ENCODE measurements around the gene GTDC1.

GRCh38 chr2:139697579-139697937 lies 917.4 kb upstream of the NXPH2 start:
- RRBS: no CpG with 5 or more reads among the region's 4 CpGs

DNA sequence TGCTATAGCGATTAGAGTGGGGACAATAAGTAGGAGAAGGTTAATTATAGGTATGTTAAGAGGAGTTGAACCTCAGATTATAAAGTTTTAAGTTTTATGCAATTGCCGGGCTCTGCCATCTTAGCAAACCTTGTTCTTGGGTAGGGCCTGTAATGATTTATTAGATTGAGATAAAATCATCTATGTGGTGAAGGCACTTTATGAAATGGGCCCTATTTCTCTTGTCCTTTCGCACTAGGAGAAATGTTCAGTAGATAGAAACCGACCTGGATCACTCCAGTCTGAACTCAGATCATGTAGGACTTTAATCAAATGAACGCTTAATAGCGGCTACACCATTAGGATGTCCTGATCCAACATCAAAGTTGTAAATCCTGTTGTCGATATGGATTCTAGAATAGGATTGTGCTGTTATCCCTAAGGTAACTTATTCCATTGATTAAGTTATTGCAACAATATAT lies 1441.3 kb upstream of the NXPH2 start:
- RRBS: no CpG with 5 or more reads among the region's 7 CpGs

DNA sequence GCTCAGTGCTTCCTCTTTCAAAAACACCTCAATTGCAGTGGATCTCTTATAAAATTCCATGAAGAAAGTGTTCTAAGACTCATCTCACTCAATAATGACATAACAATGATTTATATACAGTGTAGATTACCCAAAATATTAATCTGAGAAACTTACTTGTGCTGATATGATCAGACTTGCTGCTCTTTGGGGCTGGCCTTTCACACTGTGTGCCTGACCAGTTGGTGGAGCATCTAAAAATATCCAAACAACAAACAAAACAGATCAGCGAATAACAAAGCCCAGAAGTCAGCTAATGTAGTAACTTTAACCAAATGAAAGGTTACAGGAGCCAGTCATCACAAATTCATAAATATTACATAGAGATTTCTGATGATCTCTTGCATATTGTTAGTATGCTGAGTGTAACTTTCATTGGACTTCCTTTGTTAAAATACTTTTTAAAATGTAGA lies 1466.8 kb upstream of the NXPH2 start:
- RRBS: no CpG with 5 or more reads among the region's 1 CpG

GRCh38 chr2:142873232-142873739 lies 4.2 kb upstream of the KYNU start:
- RRBS: no CpG with 5 or more reads among the region's 3 CpGs

- RRBS: no CpG with 5 or more reads among the region's 5 CpGs
Observed at GRCh38 chr2:142873740-142874995, 3.3 kb upstream of the KYNU start.

DNA sequence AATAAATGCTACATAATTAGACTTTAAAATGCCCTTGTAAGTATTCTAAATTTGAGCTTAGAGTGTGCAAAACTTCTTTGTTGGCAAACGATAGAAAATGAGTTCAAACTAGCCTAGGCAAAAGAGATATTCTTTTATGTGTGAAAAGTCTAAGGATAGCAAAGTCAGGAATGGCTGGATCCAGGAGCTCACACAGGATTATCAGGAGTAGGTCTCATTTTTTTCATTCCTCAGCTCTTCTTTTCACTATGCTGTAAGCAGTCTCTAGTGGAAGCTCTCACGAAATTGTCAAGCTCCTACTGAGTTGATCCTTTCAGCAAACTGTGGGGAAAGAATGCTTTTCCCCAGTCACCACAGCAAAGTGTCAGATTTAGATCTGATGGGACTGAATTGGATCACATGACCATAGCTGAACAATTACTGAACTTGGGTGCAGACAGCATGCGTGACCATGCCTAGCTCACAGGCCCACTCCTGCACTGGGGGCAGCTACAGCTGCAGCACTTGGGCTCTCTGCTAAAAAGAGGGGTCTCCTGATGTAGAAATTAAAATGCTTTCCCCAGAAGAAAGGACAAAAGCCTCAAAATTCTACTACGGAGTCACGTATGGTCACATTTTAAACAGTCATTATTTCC lies 3.1 kb downstream of the ARHGAP15 start:
- RRBS: no CpG with 5 or more reads among the region's 5 CpGs

GRCh38 chr2:143901063-143901649 lies 431.2 kb downstream of the GTDC1 start:
- RRBS: no CpG with 5 or more reads among the region's 3 CpGs

DNA sequence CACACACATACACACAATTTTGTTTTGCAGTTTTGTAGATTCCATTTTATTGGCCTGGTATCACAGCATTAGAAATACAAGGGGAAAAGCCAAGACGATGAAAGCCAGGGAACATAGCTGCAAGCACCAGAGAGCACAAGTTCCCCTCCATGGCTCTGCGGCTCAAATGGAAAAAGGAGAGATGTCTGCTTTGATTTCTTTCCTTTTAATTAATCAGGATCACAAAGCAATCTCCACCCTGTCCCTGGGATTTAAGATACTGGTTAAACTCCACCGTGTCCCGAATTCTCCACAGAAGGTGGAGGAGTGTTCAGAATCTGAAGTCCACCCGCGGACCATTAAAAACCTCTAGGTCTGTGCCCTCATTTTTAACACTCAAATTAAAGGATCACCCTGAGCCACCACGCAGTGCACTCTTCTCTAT lies 394.2 kb downstream of the GTDC1 start:
- RRBS: no CpG with 5 or more reads among the region's 7 CpGs

- RRBS: no CpG with 5 or more reads among the region's 5 CpGs
Observed at GRCh38 chr2:144237153-144237638, 95.1 kb downstream of the GTDC1 start.

- RRBS: 1% methylated on average over 81 of the region's 134 CpGs
Observed at GRCh38 chr2:144331653-144332847, at the start of gene GTDC1. GTDC1 (minus strand) TSS chr2:144332512.

DNA sequence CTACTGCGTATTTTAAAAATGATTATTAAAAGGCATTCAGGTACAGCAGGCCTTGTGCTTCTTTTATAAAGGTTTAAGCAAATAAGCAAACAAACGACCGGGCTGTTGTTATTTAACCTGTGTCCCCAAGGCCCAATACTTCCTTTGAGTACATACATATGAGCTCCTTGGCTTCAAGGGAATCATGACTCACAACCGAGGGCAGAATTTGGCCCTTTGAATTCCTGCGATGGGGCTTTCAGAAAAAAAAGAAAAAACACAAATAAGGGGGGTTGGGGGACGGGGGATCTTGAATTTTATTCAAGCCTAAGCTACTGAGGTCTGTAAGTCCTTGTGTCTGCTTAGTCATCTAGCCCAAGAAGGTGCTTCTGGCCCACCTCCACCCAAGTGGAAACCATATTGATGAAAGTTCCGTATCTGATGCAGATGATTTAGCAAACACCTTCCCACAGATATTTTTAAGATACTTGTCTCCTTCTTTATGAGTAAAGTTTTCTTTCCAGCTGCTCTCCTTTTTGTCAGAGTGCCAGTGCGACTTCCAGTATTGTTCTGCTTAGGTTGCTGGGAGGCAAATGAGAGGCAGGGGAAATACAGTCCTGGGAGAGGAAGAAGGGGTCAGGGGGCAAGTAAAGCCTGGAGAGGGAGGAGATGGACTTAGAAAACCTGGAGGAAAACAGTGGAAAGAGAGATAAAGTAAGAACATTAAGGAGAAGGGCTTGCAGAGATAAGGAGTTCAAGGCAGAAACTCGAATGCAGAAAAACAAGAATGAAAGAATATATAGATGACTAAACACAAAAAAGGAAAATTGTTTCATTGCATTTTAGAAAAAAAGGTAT lies 18.0 kb upstream of the GTDC1 start:
- RRBS: no CpG with 5 or more reads among the region's 9 CpGs

- RRBS: no CpG with 5 or more reads among the region's 5 CpGs
Observed at GRCh38 chr2:144357954-144358525, 25.7 kb upstream of the GTDC1 start.

- RRBS: no CpG with 5 or more reads among the region's 11 CpGs
Observed at GRCh38 chr2:144465720-144466302, 54.1 kb downstream of the ZEB2 start.

- RRBS: no CpG with 5 or more reads among the region's 7 CpGs
Observed at GRCh38 chr2:144500275-144501235, 19.4 kb downstream of the ZEB2 start.

- RRBS: no CpG with 5 or more reads among the region's 5 CpGs
Observed at GRCh38 chr2:147843347-147843624, 1.5 kb upstream of the ACVR2A start.

DNA sequence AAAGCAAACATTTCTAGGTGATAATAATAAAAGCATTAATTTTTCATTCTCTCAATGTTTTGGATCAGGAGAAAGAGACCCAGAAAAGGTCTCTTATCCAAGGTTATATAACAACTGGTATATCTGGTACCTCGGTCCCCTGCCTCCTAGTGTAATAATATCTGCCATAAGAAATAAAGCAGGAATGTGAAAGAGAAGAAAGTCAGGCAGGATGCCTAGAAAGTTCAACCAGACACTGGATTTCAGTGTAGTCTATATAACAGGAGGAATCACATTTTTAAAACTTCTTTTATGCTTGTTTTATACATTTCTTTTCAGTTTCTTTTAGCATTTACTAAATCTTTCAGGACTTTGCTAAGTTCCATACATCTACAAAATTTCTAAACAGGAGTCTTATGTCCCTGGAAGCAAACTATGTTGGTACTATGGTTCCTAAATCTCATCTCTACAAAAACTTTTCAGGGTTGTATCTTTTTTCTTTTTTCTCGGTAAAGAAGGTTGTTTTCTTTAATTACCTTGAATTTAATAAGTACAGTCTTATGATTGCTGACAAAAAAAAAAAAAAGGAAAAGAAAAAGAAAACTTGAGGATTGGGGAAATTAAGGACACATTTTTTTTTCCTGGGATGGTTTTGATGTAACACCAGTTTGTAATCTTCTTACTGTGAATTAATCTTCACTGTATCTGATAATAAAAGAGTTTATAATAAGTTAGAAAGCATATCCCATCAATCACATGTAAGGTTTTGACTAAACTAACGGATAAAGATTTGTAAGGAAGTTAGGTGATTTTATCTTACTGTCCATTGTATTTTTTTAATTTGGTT lies 17.3 kb downstream of the MBD5 start:
- RRBS: no CpG with 5 or more reads among the region's 3 CpGs

- RRBS: no CpG with 5 or more reads among the region's 4 CpGs
Observed at GRCh38 chr2:148770819-148771359, 104.1 kb upstream of the KIF5C start.

DNA sequence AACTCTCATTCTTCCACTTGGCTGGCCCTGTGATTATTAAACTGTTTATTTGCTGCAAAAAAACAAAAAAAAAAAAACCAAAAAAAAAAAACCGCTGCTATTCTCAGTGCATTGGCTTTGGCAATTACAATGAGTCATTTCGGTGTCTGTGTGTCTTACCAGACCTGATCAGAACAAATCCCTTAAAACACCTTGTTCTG lies 60.0 kb upstream of the KIF5C start:
- RRBS: no CpG with 5 or more reads among the region's 2 CpGs

GRCh38 chr2:148881703-148882079 lies 6.7 kb downstream of the KIF5C start:
- RRBS: no CpG with 5 or more reads among the region's 3 CpGs

DNA sequence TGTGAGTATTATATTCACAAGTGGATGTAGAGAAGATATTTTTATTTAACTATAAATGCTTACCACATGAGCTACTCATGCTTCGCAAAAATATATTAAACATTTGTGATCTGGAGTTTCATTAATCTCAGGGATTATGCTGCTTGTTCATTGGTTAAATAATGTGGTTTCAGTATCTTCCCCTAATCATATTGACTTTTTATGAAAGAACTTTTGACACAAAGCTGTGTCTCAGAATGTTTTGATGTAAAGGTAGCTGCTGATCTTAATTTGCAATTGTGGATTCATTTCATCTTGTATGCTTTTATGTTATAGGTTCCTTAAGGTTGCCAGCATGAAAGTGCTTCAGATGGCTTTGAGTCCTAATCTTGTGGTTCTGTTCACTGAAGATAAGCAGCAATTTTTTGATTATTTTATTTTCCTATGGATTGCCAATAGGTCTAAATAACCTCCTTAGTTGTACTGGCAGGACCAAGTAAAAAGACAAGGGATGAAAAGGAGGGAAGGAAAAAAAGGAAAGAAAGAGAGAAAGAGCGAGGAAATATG lies 92.5 kb downstream of the LYPD6B start:
- RRBS: no CpG with 5 or more reads among the region's 2 CpGs

Measured in brain (tissue), 1 donor.